Keratinocyte (primary cell): ENCODE measurements around a stretch of chr14.

DNA sequence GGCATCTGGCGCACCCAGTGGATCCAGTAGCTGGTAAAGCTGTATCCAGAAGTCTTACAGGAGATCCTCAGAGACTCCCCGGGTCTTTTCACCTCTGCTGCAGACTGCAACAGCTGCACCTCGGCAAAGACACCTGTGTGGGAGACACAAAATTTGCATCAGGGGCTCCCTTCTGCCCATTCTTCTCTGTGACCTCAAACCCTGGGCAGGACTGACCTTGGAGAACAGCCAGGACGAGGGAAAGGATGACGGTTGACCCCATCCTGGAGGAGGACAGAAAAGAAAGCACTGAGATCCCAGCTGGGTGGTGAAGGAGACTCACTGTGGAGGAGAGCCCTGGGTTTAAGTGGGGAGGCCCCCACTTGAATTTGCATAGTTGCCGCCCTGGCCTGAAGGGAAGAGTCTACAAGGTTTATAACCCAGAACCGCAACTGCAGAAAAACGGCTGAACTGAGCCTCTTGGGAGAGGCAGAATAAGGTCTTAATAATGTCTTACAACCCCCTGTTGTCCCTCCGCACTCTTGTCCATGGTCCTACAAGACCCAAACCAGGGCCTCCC, 1325.0 kb downstream of the TMEM121 start:
CAGE:
- cytosol, long polyA minus RNA = no peak
- cytosol, long polyA plus RNA = no peak
- long polyA plus RNA = no peak
- nucleus, long polyA minus RNA = no peak
- nucleus, long polyA plus RNA = no peak

GRCh38 chr14:106872311-106873445, 1346.3 kb downstream of the TMEM121 start:
CAGE:
- cytosol, long polyA minus RNA = no peak
- cytosol, long polyA plus RNA = no peak
- long polyA plus RNA = no peak
- nucleus, long polyA minus RNA = no peak
- nucleus, long polyA plus RNA = no peak